Aortic smooth muscle cell (primary cell): ENCODE data around the genes PHOX2A, ARAP1 and ATG16L2.

GRCh38 chr11:72233419-72233733 is 8.8 kb downstream of the INPPL1 start:
- RRBS = 50% methylated on average over 1 of the region's 7 CpGs

- RRBS = 6% methylated on average over 23 of the region's 67 CpGs
Observed at GRCh38 chr11:72244077-72244946, at the start of gene PHOX2A. Gene PHOX2A, minus strand, starts transcription at chr11:72244176.

GRCh38 chr11:72483761-72484268 is 49.5 kb upstream of the CLPB start:
- RRBS = no CpG with 5 or more reads among the region's 3 CpGs

DNA sequence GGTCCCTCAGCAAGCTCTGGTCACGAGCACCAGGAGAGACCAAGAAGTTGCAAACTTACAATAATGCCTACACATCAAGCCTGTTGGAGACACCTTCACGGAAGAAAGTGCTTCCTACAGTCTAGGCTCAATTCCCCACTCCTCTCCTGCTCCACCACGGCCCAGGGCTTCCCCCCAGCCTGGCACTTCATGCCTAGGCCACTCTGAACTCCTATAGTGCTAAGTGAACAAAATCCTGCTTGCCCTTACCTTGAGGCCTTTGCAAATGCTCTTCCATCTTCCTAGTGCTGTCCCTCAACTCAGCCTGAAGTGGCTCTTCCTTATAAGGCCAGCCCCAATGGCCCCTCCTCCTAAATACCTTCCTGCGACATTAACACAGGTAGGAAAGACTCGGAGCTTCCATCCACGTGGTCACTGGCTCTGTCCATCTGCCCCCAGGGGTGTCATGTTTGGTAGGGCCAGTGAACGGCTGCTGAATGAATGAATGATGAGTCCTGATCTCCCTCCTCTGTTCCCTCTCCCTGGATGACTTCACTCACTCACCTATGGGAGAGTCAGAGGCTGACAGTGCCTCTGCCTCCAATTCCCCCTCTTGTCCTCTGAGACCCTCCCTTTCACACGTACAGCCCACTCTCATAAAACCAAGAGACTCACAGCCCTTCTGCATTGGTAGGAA is 4.2 kb downstream of the PDE2A start:
- RRBS = no CpG with 5 or more reads among the region's 8 CpGs

- RRBS = 6% methylated on average over 6 of the region's 25 CpGs
Observed at GRCh38 chr11:72675956-72677077, 2.1 kb upstream of the PDE2A start.

GRCh38 chr11:72682528-72683533 is 8.6 kb upstream of the PDE2A start:
- RRBS = no CpG with 5 or more reads among the region's 10 CpGs

DNA sequence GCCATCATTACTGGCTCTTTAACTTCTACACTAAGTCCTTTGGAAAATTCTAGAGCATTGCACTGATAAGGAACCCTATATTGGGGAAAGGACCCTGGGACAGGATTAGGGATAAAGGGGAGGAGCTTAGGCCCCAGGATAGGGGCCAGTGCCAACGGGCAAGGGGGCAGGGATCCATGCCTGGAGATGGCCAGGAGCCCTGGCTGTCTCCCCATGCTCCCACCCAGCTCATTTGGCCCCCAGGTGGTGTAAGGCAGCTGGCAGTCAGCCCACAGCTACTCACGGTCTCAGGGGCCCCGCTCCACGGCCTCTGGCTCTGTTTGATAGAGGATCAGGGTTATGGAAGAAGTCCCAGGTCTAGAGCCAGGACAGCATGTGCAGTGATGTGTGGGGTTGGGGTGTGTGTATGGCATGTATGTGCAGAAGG is 18.3 kb upstream of the PDE2A start:
- RRBS = no CpG with 5 or more reads among the region's 4 CpGs

GRCh38 chr11:72694805-72695156 is 20.6 kb upstream of the PDE2A start:
- RRBS = no CpG with 5 or more reads among the region's 5 CpGs

DNA sequence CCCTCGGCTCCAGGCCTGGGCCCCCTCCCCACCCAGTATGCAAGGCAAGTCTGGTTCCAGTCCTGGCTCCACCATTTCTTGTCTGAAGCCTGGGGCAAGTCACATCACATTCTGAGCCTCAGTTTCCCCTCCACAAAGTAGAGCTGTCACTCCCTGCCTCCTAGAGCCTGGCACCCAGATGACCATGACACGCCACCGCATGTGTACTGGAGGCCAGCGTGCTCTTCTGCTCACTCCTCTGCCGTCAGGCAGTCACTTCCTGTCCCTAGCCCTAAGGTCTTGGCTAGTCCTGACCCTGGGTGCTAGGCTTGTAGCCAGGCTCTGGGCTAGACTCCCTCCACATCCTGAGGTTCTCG is 12.7 kb downstream of the ARAP1 start:
- RRBS = no CpG with 5 or more reads among the region's 6 CpGs

DNA sequence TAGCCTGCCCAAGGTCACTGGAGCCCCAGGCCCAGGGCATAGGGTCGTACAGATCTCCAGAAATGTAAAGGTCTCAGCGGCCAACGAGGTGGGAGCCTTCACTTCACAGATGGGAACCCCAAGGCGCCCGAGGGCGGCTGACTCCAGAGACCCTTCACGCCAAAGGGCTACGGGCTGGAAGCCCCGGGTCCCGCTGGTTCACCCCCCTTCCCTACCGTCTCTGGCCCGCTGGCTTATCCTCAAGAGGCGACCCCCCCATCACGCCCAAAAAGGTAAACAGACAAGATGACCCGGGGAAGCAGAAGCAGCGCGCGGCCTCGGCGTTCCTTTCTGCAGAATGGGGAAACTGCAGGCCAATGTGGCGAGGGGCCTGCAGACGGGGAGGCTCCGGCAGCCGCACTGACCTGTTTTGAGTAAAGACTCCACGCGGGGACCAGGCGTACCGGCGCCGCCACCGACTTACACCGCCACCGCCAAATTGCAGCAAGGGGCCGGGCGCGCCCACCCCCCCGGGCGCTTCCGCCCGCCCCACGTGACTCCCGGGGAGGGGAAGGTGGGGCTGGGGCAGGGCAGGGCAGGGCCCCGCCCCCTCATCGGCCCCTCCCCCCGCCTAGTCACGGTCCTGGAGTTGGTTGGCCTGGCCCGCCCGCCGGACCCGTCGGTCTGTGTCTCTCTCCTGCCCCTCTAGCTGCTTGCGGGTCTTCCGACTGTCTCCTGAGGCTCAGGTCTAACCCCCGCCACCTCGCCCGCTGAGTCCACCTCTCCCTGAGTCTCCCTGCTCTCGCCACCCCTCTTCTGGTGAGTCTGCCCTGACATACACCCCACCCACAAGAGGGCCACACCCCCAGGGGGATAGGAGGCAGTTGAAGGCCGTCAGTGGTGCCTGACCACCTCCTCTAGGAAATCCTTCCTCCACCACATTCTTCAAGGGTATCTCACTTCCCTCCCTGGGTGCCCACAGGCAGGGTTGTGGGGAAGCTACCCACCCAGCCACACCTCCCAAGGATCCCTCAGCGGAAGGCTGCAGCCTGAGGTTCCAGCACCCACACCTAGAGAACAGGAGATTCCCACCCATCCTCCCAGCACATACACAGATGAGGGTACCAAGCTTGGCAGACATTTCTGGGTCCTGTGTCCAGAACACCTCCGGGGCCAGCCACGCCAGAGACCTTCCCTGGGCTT is at the start of gene ARAP1:
TSS of gene ARAP1 (minus strand) at position 485 of the 1,182 bp plus-strand sequence.
- RRBS = 3% methylated on average over 26 of the region's 61 CpGs

- RRBS = no CpG with 5 or more reads among the region's 9 CpGs
Observed at GRCh38 chr11:72775934-72776797, 17.7 kb downstream of the STARD10 start.

GRCh38 chr11:72777544-72778525 is 16.0 kb downstream of the STARD10 start:
- RRBS = no CpG with 5 or more reads among the region's 6 CpGs

GRCh38 chr11:72813693-72814494 is at the start of gene ATG16L2:
Gene ATG16L2, plus strand, starts transcription at chr11:72814411.
- RRBS = 2% methylated on average over 47 of the region's 81 CpGs

DNA sequence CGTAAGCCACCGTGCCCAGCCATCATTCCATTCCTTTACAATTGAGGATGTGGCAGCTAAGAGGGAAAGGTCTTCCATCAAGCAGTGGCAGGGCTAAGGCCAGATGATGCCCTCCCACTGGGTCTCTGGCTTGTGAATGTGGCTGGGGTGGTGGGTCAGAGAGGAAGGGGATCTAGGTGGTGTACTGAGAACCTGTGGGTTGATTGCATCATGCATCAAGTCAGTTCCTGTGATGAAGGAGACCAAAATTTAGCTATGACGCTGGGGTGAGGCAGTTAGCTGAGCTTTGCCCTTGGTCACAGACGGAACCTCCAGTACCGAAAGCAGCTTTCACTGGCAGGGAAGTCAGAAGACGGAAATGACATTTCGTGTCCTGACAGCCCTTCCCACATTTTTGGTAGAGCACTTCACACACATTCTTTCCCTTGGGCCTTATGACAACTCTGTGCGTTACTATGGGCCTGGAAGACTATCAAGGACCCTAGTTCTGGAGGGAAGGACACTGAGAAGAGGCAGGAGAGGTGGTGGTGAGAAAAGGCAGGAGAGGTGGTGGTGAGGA is 20.7 kb downstream of the ATG16L2 start:
- RRBS = no CpG with 5 or more reads among the region's 8 CpGs

DNA sequence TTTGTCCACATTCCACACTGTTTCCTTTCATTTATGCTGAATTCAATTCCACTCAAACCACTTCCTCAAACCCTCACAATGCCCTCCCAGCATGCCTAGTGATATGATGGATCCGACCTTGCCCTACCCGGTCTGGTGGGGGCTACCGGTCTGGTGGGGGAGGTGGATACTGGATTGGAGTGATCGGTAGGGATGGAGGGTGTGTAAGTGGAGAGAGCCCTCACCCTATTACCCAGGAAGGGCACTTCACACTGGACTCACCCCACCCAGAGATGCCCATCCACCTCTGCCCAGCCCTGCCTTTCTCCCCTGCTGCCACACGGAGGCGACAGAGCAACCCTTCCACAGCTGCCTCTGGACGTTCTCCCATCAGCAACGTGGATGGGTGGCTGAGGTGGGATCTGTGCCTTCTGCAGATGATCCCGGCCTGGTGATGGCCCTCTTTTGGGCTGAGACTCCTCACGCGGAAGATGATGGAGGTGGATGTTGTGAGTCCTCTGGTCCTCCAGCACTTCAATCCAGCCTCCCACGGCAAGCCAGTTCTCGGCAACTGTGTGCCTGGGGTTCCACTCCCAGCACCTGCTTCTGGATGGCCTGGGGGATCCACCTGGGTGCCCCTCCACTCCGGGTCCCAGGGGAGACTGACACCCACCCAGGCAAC is 32.9 kb upstream of the P2RY2 start:
- RRBS = no CpG with 5 or more reads among the region's 14 CpGs

GRCh38 chr11:73270645-73271807 is 1.1 kb upstream of the P2RY6 start:
- RRBS = 43% methylated on average over 2 of the region's 31 CpGs

GRCh38 chr11:73274502-73275160 is 2.5 kb downstream of the P2RY6 start:
- RRBS = 37% methylated on average over 4 of the region's 9 CpGs

- RRBS = 0% methylated on average over 3 of the region's 72 CpGs
Observed at GRCh38 chr11:73307369-73308235, 474 bp upstream of the ARHGEF17 start.

- RRBS = 2% methylated on average over 31 of the region's 41 CpGs
Observed at GRCh38 chr11:73309132-73309532, 1.1 kb downstream of the ARHGEF17 start.

- RRBS = no CpG with 5 or more reads among the region's 5 CpGs
Observed at GRCh38 chr11:73317242-73317579, 9.1 kb downstream of the ARHGEF17 start.